Hepatocyte (in vitro differentiated cells and primary cell): ENCODE measurements around a stretch of chr1.

GRCh38 chr1:234533052-234533787 is 54.2 kb upstream of the TARBP1 start:
- RAMPAGE, long total RNA: no peak
- RRBS: no CpG with 5 or more reads among the region's 12 CpGs

- RAMPAGE, long total RNA: no peak
- RRBS: no CpG with 5 or more reads among the region's 17 CpGs
Measured at GRCh38 chr1:234533788-234534934, 55.2 kb upstream of the TARBP1 start.

DNA sequence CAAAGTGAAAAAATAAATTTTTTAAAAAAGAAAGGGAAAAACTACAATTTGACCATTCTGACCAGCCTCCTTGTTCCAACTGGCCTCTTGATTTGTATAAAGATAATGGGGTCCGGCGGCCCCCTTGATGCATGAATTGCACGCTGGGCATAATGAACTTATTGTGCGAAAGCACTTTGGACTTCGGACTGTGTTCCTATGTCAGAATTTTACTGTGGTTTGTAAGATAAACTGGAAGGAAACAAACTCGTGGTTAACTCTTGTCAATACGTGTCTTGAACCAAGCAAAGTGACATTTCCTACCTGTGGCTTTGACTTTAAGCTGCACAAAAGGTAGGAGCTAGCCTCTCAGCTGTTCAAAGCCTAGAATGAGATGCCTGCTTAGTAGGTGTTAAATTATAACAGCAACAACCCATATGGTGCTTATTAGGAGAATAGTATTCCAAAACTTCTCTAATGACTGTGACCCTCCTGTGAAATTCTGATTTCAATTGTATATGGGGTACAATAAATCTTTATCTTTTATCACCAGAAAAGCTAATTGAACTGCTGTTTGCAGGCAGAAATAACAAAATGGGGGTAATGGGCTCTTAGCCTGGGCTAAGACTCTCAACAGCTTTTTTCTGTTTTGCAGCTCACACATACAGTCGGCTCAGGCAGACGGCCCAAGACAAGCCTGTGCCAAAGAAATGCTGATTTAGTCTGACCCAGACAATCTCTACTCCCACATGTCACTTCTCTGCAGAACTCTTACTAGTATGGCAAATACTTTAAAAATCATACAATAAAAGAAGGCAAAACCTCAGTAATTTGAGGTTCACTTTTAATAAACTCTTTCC is 9.2 kb downstream of the IRF2BP2 start:
- RAMPAGE, long total RNA: no peak
- RRBS: no CpG with 5 or more reads among the region's 9 CpGs

- RAMPAGE, long total RNA: no peak
- RRBS: no CpG with 5 or more reads among the region's 12 CpGs
Measured at GRCh38 chr1:234613187-234614103, 3.5 kb upstream of the IRF2BP2 start.

GRCh38 chr1:234616389-234617000 is 6.5 kb upstream of the IRF2BP2 start:
- RAMPAGE, long total RNA: no peak
- RRBS: no CpG with 5 or more reads among the region's 3 CpGs

GRCh38 chr1:234657029-234657764 is 47.2 kb upstream of the IRF2BP2 start:
- RAMPAGE, long total RNA: no peak
- RRBS: no CpG with 5 or more reads among the region's 8 CpGs

DNA sequence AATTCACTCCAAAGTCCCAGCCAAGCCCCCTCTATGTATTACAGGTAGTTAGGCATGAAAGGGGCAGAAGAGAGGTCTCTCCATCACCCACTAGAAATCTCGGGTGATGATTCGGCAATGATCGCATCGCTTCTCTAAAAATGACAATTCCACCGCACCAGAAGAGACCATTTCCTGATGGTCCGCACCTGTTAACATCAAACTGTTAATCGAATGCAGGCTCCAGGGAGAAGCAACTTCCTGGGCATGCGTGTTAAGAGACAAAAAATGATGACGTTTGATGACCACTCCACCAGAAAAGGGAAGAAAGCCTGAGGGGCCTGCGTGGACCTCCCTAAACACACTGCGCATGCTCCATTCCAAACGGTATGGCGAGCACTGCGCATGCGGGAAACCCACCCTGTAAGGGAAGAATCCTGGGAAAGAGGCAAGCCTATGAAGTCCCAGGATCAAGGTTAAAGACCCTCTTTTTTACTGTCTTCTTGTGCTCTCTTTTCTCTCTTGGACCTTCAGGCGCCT is 50.0 kb upstream of the IRF2BP2 start:
- RAMPAGE, long total RNA: no peak
- RRBS: no CpG with 5 or more reads among the region's 16 CpGs

GRCh38 chr1:234724185-234724545 is 114.2 kb upstream of the IRF2BP2 start:
- RAMPAGE, long total RNA: no peak
- RRBS: no CpG with 5 or more reads among the region's 10 CpGs

GRCh38 chr1:234771605-234772251 is 161.8 kb upstream of the IRF2BP2 start:
- RAMPAGE, long total RNA: no peak
- RRBS: no CpG with 5 or more reads among the region's 9 CpGs

DNA sequence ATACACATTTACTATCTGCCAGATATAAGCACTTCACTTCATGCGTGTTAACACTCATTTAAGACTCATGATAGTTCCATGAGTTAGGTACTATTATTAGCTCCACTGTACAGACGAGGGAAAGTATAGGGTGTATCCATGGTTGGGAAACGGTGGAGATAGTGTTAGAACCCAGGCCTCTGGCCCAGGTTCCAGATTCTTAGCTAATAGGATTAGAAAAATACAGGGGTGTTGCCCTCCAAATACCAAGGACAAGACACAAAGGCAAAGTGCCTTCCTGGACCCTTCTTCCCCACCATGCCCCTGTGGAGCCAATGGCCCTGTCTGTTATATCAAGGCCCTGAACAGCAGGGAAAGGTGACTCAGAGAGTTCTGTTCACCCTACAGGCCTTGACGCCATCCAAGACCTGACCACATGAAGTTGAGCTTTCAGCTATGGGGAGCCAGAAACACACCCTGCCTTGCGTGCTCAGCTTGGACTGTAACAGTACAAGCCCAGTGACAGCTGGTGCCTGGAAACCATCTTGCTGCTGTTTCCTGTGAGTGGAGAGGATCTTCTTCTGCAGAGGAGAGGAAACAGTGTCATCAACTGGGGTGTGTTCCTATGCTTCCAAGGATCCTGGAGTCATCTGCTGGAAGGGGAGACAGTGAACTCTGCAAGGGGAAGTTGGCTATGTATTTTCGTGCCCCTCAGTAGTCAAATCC is 164.9 kb upstream of the IRF2BP2 start:
- RAMPAGE, long total RNA: no peak
- RRBS: no CpG with 5 or more reads among the region's 6 CpGs

- RAMPAGE, long total RNA: no peak
- RRBS: no CpG with 5 or more reads among the region's 11 CpGs
Measured at GRCh38 chr1:234809533-234810035, 199.6 kb upstream of the IRF2BP2 start.

DNA sequence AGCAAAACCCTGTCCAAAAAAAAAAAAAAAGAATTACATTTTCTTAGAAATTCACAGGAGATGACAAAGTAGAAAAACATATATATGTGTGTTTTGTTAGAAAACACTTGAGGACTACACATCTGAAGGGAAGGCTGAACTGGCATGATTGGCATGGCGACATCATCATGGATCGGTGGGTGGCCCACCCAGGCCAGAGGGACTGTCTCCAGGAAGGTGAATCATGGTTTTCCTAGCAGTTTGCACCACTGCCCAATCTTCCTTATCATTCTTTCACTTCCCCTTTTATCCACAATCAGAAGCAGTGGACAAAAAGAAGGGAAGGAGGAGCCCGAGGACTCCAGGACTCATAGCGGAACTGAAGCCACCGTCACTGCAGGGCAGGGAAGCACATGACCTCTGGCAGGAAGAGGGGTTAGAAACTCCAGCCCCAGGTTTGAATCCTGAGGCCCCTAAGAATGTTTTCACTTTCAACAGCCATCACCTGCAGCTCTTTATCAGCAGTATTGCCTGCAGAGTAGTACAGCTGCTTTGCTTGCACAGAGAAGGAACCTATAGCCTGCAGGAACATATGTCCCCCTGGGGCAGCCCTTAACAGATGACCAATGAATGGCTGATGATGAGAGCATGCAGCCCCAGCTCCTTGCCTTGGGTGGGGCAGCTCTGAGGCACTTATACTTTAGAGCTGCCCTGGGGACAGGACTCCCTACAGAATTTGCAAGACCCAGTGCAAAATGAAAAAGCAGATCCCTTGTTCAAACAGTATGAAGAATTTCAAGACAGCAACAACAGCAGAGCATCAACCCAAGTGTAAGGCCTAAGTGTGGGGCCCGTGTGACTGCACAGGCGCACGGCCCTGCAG is 241.6 kb upstream of the IRF2BP2 start:
- RAMPAGE, long total RNA: no peak
- RRBS: no CpG with 5 or more reads among the region's 8 CpGs

DNA sequence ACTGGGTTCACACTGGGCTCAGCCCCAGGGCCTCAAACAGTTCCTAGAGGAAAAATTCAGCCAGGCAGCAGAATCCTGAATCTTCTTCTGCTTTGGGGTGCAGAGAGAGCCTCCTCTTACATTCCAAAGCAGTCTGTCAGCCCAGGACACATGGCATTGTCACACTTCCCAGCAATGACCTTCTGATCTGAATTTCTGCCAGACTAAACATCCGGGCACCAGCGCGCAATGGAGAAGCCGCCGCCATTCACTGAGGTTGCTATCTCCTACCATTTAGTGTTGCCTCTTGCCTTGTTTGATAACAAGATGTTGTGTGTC is 229.2 kb downstream of the TOMM20 start:
- RAMPAGE, long total RNA: no peak
- RRBS: no CpG with 5 or more reads among the region's 5 CpGs

DNA sequence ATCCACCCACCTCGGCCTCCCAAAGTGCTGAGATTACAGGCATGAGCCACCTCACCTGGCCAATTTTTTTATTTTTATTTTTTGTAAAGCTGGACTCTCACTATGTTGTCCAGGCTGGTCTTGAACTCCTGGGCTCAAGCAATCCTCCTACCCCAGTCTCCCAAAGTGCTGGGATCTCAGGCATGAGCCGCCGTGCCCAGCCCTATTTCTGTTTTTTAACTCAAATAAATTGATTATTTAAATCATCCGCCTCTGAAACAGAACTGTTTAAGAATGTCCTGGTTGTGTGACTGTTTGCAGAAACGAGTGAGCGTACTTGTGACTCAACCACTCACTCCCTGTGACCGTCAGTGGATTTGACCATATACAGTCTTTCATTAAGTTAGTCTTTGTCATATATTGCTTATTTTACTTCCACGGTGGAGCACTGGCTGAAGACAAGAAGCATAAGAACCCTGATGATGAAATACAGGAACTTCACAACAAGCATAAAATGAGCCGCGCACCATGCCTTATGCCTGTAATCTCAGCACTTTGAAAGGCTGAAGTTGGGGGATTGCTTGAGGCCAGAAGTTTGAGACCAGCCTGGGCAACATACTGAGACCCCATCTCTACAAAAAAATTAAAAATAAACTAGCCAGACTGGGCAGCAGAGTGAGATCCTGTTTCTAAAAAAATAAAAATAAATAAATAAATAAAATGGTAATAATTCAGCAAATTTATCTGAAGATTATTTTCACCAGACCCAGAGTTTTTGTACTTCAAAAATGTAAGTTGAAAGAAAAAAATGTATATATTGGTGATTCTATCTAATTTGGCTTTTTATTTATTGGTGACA is 194.0 kb downstream of the TOMM20 start:
- RAMPAGE, long total RNA: no peak
- RRBS: no CpG with 5 or more reads among the region's 10 CpGs

- RAMPAGE, long total RNA: no peak
- RRBS: no CpG with 5 or more reads among the region's 20 CpGs
Measured at GRCh38 chr1:234972198-234973129, 156.2 kb downstream of the TOMM20 start.

GRCh38 chr1:234990746-234991369 is 137.8 kb downstream of the TOMM20 start:
- RAMPAGE, long total RNA: no peak
- RRBS: no CpG with 5 or more reads among the region's 5 CpGs

DNA sequence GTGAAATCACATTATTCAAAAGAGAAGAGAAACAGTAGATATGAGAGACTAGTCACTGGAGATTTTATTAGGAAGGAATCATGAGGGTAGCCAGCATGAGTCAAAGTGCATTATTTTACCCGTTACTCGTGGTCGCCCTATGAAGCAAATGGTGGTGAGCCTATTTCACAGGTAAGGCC is 52.8 kb downstream of the TOMM20 start:
- RAMPAGE, long total RNA: no peak
- RRBS: no CpG with 5 or more reads among the region's 3 CpGs

- RAMPAGE, long total RNA: no peak
Measured at GRCh38 chr1:235110240-235110439, 18.5 kb downstream of the TOMM20 start.

GRCh38 chr1:235126884-235127652 is 1.6 kb downstream of the TOMM20 start:
- RAMPAGE, long total RNA: no peak
- RRBS: no CpG with 5 or more reads among the region's 8 CpGs

GRCh38 chr1:235131538-235132048 is 3.0 kb upstream of the TOMM20 start:
- RAMPAGE, long total RNA: no peak
- RRBS: no CpG with 5 or more reads among the region's 5 CpGs